Vein endothelial cell (primary cell): ENCODE data around the gene FRYL.

DNA sequence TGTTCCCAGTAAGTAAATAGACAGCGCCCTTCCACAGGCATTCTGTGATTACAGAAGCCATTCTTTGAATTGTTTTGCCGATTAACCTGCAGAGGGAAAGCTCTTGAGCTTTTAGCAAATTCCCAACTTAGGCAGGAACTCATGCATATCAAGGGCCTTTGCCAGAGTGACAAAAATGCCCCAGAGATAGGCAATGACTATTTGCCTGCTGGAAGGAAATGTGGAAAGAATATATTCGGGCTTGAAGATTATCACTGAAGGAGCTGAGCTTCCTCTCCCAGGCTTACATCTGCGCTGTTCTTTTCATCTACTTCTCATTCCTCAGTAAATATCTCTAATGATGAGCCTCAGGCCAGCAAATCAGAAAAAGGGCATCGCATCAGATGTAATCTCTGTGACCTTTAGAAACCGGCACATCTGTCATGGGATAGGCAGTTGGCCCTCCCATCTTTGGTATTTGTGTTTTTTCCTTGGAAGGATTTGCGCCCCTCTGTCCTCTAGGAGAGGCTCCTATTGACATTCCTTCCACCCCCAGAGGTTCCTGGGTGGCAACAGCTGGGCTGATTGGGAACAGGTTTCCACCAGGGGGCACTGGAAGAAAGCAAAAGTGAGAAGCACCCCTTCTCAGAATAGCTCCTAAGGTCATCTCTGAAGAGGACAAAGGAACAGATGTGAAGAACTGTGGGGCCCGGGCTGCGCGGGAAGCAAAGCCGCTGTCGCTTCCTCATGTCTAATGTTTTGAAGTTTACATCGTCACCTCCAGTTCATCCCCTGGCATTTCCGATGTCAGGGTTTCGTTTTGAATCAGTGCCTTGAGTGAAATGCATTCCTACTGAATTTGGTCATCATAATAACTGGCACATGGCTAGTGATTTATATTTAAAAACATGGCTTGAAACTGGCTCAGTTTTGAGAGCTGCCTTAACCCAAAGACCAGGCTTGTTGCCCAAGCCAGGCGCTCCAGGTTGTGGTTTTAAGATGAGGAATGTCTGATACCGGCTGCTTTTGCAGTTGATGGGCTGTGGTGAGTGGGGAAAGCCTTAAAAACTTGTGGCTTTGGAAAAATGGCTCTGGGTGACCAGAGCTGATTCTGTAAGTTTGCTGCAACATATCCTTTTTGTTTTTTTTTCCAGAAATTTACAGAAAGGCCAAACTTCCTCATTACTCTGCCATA lies 6.3 kb downstream of the TXK start:
- CAGE, long polyA plus RNA: no peak

DNA sequence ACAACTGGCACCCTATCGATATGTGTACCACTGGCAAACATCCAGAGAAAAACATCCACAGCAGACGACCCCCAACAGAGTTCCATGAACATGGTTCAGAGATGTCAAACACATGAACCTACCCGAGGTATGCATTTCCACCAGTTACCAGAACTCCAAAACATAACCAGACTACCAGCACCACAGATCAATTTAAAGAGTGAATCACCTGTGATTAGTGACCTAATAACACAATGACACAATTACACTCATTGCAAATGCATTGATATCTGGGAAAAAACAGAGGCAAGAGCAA lies 59.1 kb downstream of the TEC start:
- CAGE, long polyA plus RNA: no peak

GRCh38 chr4:48213736-48213984 lies 56.0 kb downstream of the TEC start:
- CAGE, long polyA plus RNA: no peak

DNA sequence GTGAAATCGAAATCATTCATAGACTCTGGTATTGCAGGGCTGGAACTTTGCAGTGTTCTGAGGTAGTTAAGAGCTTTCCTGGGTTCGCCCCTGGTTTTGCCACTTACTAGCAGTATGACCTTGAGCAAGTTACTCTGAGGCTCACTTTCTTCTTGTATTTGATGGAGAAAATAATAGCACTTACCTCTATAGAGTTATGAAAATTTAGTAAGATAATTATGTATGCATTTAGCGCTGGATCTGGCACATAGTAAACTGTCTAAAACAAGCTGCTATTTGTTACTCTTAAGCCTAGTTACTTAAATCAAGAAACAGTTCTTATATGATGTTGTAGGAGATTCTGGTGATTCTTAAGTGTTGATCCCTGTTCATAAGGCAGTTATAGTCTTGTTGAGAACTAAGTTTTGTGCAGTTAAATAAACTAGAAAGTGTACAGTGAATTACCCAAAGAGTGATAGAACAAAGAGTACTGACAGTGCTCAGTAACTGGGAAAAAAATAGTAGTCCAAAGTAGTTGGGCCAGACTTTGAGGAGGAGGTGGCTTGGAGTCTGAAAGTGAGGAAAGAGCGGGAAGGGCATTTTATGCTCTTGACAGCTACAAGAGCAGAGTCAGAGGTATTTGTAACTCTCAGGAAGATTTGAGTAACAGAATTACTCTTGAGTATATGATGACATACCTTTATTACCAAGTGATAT lies 1.9 kb downstream of the SLAIN2 start:
- CAGE, long polyA plus RNA: no peak

GRCh38 chr4:48680932-48681417 lies 99.1 kb downstream of the FRYL start:
- CAGE, long polyA plus RNA: no peak

GRCh38 chr4:48778231-48778853 lies 1.7 kb downstream of the FRYL start:
- CAGE, long polyA plus RNA: no peak

GRCh38 chr4:48779978-48780439 lies at the start of gene FRYL:
Gene FRYL (minus strand): TSS chr4:48780279.
- CAGE, long polyA plus RNA: no peak

- CAGE, long polyA plus RNA: no peak
Observed at GRCh38 chr4:48780440-48781225, 554 bp upstream of the FRYL start.

DNA sequence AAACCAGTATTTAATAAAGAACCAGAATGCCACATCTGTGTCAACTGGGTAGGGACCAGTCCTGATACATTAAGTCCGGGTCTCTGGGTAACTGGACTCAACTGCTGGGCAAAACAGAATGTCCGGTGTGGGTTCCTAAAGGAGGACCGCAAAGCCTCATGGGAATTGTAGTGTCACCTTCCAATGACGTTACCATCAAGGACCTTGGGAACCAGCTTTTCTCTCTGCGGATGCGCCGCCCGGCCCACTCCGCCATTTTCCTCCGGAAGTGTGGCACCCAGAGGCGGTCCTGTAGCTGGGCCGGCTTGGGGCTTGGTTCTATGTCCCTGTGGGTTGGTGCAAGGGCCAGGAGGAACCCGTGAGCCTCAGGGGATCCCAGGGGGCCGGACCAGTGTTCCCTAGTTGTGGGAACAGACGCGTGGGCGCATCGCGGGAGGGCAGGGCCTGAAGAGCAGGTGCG lies 175.0 kb downstream of the CWH43 start:
- CAGE, long polyA plus RNA: no peak

GRCh38 chr4:51850426-51851039 lies 7.6 kb downstream of the DCUN1D4 start:
- CAGE, long polyA plus RNA: no peak

DNA sequence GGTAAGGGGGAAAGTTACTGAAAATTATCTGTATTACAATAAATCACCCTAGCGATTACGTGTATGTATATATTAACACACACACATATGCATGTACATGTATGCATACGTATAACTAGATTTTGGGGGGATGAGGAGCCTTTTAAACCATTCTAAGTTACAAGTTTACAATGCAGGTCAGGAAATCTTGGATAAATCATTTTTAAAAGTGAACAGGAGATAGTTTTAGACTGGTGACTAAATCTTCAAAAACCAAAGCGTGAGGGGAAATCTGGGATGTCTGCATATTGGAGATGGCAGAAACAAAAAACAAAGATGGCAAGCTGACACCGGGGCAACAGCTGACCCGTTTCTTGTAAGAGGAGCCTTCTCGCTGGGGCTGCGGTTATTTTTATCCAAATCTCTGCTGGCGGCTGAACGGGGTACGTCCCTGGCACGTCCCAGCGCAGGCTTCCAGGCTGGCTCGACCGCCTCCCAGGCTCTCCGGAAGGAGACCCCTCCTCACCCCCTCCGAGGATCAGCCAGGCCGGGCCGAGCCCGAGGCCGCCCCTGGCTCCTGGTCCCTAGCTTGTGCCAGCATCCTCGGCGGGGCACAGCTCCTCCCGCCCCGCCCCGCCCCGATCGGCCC lies 509 bp downstream of the SGCB start:
- CAGE, long polyA plus RNA: no peak

- CAGE, long polyA plus RNA: no peak
Observed at GRCh38 chr4:52660133-52660468, 1.0 kb upstream of the USP46 start.

- CAGE, long polyA plus RNA: no peak
Observed at GRCh38 chr4:52718007-52718768, 33.0 kb downstream of the ERVMER34-1 start.

DNA sequence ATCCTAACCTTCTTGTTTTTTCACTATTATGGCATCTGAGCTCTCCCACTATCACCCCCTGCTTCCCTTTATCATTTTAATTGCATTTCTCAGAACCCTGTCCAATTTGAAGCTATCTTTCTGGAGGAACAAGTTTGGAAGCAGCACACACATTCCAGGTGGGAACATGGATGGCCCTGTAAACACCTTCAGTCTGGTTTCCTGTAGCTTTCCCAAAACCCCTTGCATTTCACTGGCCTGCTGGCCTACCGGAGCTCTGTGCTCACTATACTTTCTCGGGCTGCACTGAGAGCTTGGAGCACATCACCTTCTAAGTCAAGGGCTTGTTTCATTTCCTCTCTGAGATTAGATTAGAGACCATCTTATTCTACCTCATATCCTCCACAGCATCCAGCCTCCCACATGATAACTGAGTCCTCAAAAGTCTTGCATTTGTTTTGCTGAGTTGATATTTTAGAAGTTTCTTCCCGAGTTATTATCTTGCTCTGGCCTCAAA lies 147.6 kb downstream of the RASL11B start:
- CAGE, long polyA plus RNA: no peak

DNA sequence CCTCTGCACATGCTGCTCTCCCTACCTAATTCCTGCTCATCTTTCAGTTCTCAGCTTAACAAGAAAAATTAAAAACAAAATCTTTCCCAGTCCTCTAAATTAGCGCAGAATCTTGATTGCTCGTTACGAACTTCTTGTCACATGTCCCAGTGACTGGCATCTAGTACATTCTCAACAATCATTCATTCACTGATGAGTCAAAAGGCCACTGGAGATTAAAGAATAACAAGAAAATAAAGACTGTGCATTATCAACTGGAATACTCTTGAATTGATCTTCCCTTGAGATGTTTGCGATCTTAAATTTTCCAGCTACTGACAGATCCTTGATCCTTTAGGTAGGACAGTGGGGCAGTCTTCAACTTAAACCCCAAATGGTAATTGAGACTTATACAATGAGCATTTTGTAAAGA lies 190.2 kb downstream of the RASL11B start:
- CAGE, long polyA plus RNA: no peak

- CAGE, long polyA plus RNA: no peak
Observed at GRCh38 chr4:53352374-53352901, 13.4 kb downstream of the SCFD2 start.

- CAGE, long polyA plus RNA: no peak
Observed at GRCh38 chr4:54020101-54021414, 43.8 kb downstream of the CHIC2 start.

- CAGE, long polyA plus RNA: no peak
Observed at GRCh38 chr4:54154276-54154692, 54.3 kb downstream of the GSX2 start.

GRCh38 chr4:54230714-54231755 lies 1.9 kb downstream of the PDGFRA start:
- CAGE, long polyA plus RNA: no peak

DNA sequence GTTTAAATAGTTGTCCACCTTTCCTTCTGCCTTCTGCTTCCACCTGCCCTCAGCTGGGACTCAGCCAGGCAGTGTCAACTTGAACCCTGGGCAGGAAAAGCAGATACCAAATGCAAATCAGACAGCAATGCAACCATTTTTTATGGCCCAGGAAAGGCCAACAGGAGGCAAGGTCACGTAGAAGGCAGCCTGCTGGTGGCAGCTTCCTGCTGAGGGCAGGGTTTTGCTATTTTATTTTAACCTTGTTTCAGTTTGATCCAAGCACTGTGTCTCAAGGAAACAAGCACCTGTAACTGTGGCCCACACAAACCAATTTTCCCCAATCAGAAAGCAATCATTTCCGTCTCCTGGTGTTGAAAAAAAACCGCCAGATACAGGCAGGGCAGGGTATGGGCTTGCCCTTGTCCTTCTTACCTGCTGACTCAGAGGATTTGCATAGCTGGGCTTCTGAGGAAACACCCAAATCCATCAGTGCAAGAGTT lies 110.1 kb upstream of the KIT start:
- CAGE, long polyA plus RNA: no peak